Mesenchymal stem cell of adipose (primary cell): Measurements from ENCODE around the gene CHKA.

DNA sequence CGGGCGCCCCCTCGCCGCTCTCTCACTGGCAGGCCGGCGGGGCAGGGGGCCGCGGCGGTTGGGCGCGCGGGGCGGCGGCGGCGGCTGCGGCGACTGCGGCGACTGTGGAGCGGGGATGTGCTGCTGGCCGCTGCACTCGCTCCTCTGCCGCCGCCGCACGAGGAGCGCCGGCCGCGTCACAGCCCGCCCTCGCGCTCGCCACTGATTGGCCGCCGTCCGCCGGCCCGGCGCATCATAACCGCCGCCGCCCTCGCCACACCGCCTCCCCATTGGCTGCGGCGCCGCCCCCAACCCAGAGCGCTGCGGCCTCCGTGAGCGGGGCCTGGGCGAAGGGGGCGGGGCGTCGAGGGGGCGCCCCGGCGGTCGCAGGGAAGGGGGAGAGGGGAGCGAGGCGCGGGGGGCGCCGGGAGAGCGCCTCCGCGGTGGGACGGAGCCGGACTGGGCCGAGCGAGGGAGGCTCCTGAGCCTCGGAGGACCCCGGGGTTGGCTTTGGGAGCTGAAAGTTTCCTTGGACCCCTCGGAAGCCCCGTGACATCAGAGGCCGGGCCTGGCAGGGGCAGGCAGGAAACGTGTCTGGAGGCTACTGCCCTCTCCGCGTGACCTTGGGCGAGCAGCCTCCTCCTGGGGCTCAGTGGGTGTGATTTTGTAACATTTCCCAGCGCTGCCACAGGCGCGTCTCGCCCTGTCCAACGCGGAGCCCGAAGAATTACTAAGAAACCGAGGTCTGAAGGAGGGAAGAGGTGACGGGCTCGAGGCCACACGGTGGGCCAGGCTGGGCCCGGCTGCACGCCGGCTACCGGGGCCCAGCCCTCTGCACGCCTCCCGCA lies at the start of gene CHKA:
CHKA (minus strand) TSS at position 146 of the 827 bp plus-strand sequence.
- CAGE, long polyA plus RNA = no peak

DNA sequence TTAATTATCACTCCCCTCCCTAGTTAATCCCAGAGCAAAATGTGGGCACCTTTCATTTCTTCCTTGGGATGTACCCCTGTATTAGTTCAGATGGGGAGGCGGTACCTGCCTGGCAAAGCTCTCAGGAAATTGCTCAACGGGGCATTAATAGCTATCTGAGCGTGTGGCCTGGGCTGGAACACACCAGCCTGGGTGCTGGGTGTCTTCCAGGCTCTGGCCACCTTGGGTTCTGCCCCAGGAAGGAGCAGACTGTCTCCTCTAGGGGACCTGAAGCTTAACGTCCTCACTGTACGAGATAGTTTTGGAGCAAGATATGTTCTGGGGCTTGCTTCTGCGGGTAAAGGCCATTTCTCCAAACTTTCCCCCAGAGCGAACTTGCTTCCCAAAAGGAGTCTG lies 9.3 kb downstream of the LRP5 start:
- CAGE, long polyA plus RNA = no peak

DNA sequence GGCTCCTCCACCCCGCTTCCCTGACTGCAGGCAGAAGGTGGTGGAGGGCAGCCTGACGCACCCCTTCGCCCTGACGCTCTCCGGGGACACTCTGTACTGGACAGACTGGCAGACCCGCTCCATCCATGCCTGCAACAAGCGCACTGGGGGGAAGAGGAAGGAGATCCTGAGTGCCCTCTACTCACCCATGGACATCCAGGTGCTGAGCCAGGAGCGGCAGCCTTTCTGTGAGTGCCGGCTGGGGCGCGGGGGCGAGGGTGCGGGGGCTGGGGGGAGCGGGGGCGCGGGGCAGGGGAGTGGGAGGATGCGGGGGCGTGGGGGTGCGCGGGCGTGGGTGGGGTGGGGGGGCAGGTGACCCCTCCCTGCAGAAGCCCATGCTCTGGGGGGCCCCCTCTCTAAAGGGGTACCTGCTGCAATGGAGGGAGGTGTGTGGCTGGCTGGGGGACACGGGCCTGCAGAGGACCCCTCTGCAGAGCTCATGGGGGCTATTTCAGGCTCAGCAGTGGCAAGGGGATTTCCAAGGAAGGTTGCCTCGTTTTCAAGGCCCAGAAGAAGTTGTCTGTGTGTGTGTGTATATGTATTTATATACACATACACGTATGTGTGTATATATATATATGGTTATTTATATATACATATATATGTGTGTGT lies 51.5 kb downstream of the LRP5 start:
- CAGE, long polyA plus RNA = no peak

DNA sequence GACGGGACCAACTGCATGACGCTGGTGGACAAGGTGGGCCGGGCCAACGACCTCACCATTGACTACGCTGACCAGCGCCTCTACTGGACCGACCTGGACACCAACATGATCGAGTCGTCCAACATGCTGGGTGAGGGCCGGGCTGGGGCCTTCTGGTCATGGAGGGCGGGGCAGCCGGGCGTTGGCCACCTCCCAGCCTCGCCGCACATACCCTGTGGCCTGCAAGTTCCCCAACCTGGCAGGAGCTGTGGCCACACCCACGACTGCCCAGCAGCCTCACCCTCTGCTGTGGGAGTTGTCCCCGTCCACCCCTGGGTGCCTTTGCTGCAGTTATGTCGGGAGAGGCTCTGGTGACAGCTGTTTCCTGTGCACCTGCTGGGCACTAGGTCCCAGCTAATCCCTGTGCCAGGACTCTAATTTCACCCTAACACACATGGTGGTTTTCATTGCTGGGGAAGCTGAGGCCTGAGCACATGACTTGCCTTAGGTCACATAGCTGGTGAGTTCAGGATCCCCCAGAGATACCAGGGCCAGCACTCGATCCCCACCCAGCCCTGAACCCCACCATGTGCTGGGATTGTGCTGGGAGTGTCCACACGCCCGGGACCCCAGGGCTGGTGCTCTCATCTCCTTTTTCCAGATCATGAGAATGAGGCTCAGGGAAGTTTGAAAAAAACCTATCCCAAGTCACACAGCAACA lies 48.9 kb upstream of the PPP6R3 start:
- CAGE, long polyA plus RNA = no peak

GRCh38 chr11:68446081-68446905 lies 14.3 kb upstream of the PPP6R3 start:
- CAGE, long polyA plus RNA = no peak

GRCh38 chr11:68459935-68460654 lies 457 bp upstream of the PPP6R3 start:
- CAGE, long polyA plus RNA = no peak

DNA sequence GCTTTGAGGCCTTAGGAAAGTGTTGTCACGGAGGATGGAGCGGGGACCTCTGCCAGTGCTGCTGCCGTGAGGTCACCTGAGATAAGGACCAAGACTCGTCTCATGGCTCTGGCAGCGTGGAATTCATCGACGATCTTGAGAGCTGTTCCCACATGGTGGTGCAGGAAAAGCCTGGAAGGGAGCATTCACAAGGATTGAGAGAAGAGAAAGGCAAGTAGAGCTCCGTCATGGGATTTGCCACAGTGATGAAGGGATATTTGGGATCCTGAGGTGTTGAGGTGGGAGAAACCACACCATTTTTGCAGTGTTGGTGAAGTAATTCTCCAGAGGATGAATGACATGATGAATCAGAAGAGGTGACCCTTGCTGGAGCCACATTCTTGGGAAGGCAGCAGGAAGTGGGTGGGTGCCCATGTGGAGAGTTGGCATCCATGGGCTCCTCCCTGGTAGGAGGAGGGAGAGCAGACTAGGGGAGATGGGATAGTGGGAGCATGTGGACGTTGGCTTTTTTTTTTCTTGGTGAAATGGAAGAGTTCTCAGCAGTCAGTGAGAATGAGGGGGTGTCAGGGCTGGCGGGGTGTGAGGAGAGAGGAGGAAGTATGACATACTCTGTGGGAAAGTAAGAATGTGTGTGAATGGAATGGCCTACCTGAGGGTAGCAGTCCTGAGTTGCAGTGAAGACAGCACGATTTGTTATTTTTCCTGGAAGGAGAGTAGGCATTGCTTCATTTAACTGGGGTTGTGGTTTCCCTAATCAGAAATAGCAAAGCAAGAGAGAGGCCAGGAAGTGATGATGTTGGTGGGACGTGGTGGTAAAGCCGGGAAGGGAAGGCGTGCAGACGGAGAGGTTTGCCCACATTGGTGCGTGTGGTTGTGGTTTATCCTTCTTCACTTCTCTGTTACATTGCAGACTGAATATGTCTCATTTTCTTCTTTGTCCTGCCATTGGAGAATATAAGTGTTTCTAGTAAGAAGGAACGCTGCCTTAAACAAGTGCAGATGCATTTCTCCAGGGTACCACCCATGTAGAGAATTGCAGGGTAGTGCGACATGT lies 11.2 kb downstream of the PPP6R3 start:
- CAGE, long polyA plus RNA = no peak

DNA sequence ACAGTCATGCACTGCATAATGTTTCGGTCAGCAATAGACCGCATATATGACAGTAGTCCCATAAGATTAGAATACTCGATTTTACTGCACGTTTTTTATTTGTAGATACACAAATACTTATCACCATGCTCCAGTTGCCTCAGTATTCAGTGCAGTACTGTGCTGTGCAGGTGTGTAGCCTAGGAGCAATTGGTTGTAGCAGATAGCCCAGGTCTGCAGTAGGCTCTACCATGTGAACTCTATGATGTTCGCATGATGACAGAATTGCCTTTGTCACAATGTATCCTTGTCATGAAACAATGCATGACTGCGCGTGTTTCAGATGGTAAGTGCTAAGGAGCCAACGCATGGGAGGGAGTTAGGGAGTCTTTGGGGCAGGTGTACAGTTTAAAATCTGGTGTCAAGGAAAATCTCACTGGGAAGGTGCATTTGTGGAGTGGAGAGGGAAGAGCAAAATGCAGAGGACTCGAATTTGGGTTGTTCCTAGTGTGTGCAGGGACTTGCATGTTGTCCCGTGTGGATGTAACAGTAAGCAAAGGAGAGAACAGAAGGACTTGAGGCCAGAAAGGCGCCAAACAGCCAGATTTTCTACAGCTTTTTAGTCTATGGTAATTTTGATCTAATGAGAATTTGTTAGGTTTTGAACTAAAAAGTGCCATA lies 104.5 kb upstream of the GAL start:
- CAGE, long polyA plus RNA = no peak

DNA sequence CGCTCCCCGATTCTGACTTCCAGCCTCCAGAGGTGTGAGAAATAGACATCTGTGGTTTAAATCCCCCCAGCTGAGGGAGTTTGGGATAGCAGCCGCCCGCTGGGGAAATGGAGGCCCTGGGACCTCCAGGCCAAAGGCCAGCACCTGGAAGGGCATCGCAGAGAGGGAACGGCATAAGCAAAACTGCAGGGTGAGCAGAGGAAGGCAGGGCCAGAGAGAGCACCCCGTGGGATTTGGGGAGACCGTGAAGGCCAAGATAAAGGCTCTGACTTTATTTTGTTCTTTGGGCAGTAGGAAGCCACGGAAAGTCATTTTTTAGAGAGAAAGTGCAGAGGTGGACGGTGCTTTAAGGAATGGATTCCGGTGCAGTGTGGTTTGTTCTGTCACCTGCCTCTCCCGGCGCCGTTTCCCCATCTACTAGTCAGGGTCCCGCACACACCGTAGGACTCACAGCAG lies 23.8 kb upstream of the GAL start:
- CAGE, long polyA plus RNA = no peak

DNA sequence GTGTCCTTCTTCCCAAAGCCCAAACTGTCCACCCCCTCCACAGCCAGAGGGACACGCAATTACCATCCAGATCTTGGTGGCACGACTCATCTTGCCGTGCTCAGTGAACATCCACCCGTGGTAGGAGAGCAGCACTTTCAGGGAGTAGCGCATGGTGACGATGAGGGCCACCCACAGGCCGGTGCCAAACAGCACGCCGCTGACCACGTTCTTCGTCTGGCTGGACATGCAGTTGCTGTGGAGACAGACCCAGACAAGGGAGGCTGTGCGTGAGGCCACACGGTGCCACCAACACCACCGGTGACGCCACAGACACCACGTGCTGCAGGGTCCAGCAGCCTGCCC lies 34.3 kb downstream of the CPT1A start:
- CAGE, long polyA plus RNA = no peak

- CAGE, long polyA plus RNA = no peak
Observed at GRCh38 chr11:68818070-68818668, 23.5 kb downstream of the CPT1A start.

GRCh38 chr11:68831078-68831605 lies 10.6 kb downstream of the CPT1A start:
- CAGE, long polyA plus RNA = no peak

- CAGE, long polyA plus RNA = no peak
Observed at GRCh38 chr11:68890695-68891677, 12.6 kb downstream of the MRPL21 start.

GRCh38 chr11:68945748-68946179 lies 35.0 kb downstream of the MRGPRD start:
- CAGE, long polyA plus RNA = no peak

DNA sequence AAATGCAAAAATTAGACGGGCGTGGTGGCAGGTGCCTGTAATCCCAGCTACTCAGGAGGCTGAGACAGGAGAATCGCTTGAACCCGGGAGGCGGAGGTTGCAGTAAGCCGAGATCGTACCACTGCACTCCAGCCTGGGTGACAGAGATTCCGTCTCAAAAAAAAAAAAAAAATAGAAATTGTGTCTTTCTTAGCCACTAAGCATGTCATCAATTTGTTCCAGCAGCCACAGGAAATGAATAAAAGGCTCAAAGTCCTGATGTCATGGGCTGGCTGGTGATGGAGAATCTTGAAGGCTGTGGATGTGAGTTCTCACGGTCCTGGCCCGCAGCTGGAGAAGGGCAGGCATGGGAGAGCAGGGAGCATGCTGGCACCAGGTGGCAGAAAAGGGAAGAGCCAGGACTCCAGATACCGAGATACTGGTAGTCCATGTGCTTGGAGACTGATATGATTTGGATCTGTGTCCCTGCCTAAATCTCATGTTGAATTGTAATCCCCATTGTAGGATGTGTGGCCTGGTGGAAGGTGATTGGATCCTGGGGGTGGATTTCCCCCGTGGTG lies 18.3 kb downstream of the MRGPRD start:
- CAGE, long polyA plus RNA = no peak

GRCh38 chr11:69018198-69018624 lies 5.2 kb upstream of the MRGPRF start:
- CAGE, long polyA plus RNA = no peak

DNA sequence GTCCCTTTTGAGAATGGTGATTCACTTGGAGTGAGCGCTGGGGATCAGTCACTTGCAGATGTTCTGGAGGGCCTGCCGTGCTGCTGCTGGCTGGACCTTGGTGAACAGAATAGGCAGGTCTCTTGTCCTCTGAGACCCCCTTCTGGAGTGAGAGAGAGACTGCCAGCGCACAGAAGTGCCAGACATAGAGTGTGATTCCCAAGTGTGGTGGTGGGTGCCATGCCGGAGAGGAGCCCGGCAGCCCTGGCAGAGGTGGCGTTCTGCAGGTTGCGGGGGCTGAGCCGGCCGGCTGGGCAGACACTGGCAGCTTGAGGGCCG lies 12.2 kb downstream of the TPCN2 start:
- CAGE, long polyA plus RNA = no peak

- CAGE, long polyA plus RNA = no peak
Observed at GRCh38 chr11:69074756-69075103, 26.0 kb downstream of the TPCN2 start.

DNA sequence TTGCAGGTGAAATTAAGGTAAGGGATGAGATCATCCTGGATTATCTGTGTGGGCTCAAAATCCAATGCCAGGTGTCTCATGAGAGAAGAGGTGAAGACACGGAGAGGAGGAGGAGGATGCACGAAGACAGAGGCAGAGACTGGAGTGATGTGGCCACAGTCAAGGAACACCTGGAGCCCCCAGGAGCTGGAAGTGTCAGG lies 47.4 kb upstream of the SMIM38 start:
- CAGE, long polyA plus RNA = no peak

DNA sequence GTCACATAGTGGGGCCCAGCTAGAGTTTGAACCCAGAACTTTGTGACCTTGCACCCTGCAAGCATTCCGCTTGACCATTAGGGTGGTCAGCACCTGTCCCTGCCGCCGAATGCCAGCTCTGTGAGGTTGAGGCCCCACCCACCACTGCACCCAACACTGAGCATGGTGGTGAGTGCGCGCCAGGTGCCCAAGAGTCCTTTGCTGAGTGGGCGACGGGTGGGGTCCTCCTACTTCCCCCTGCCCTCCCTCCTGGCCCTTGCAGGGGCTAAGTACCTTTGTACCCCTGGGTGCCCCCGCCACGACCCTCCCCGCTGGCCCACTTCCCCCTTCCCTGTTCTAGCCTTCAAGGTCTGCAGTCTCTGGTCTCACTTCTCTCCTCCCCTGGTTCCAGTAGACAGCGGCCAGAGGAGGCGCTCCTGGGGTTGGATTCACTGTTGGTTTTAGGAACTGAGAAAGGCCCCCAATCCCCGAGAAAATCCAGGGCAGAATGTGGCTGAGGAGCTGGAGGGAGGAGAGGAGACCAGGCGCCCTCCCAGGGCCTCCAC lies 32.2 kb upstream of the SMIM38 start:
- CAGE, long polyA plus RNA = no peak